ENCODE measurements around a stretch of chr6.

- RRBS: no CpG with 5 or more reads among the region's 11 CpGs
These were observed 1.9 kb downstream of the ZNF318 start for GRCh38 chr6:43367361-43368227.

DNA sequence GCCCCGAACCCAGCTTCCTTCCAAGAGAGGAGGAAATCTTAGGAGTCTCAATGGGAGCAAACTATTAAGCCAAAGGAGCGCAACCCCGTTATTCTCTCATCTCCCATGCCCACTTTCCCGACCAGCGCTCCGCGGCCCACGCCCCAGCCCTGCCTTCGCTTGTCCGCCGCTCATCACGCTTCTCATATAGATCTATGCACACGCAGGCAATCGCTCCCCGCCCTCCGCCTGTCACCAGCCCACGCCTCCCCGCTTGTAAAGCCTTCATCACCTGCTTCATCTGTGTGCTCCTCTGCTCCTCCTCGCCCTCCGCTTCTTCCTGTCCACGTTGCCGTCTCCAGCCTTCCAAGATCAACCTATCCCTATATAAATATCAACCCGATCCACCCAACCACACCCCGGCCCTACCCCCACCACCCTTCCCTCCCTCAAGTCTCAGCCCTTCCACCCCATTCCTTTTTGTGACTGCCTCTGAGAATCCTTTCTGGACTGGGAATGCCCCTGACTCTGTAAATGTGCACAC lies 429 bp upstream of the DLK2 start:
- RRBS: no CpG with 5 or more reads among the region's 24 CpGs

GRCh38 chr6:43510592-43511292 lies 596 bp upstream of the LRRC73 start:
- RRBS: no CpG with 5 or more reads among the region's 30 CpGs

- RRBS: no CpG with 5 or more reads among the region's 18 CpGs
These were observed 557 bp downstream of the POLR1C start for GRCh38 chr6:43517253-43518039.

DNA sequence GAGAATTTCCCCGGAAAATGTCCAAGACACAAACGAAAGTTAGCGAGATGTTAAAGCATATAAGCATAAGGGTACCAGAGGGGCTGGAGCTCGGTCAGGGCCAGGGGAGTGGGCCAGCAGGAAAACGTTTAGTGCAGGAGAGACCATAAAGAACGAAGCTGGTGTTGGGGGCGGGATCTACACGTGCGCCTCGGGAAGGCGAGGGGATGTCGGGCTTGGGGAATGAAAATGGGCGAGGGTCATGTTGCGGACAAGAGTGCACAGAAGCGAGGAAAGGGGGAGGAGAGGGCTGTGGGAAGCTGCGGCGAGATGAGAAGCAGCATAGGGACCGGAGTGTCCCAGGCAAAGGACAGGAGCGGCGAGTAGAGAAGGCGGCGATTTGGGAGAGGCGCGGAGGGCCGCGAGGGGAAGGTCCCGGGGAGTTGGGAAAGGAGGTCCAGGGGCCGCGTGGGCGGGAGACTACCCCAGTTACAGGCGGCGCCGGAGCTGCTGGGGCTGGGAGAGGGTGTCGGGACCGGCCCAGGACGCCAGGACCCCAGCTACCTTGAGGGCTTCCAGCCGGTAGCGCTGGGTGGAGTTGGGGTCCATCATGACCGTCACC lies 521 bp downstream of the XPO5 start:
- RRBS: under 1% methylated on average over 17 of the region's 39 CpGs

GRCh38 chr6:43678342-43678858 lies 9.2 kb downstream of the MRPS18A start:
- RRBS: no CpG with 5 or more reads among the region's 8 CpGs

- RRBS: 12% methylated on average over 4 of the region's 19 CpGs
These were observed 15.1 kb upstream of the MRPS18A start for GRCh38 chr6:43702222-43703501.

DNA sequence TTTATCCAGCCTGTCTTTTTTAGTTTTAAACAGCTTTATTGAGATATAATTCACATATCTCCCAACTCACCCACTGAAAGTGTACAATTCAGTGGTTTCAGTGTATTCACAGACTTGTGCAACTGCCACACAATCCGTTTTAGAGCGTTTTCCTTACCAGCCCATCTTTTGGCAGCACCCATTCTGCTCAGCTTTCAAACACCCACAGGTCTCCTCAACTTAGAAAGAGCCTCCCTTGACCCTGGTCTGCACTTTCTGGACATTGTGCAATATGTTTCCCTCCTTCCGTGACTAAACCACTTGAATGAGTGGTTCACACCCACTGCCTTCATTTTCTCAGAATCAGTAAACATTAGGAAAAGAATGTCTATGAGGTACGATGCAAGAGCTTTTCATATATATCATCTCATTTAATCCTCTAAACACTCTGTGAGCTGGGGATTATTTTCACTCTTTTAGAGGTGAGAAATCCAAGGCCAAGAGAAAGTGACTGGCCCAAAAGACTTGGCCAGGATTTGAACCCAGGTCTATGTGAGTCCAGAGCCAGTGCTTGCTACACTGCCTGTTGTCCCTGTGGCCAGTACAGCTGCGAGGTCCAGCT lies 21.7 kb upstream of the MRPS18A start:
- RRBS: no CpG with 5 or more reads among the region's 5 CpGs

DNA sequence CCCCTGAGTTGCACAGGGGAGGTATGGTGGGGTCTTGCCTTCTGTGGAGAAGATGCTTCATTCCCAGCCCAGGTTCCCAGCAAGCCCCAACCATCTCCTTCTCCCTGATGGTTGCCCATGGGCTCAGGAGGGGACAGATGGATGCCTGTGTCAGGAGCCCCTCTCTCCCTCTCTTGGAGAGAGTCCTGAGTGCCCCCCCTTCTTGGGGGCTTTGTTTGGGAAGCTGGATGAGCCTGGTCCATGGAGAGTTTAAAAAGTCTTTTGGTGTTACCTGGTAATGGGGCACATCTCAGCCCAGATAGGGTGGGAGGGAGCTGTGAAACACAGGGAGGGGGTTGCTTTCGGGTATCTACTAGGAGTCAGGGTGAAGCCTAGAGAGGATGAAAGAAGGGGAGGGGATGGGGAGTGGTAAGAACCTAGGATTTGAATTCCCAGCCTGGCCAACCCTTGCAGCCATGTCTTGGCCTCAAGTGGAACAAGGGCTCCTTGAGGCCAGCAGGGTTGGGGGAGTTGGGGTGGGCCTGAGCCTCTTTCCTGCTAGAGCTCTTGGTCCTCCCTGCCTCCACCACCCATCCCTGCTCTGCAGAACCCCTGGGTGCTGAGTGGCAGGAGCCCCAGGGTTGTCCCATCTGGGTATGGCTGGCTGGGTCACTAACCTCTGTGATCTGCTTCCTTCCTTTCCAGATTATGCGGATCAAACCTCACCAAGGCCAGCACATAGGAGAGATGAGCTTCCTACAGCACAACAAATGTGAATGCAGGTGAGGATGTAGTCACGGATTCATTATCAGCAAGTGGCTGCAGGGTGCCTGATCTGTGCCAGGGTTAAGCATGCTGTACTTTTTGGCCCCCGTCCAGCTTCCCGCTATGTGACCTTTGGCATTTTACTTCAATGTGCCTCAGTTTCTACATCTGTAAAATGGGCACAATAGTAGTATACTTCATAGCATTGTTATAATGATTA lies 8.0 kb downstream of the VEGFA start:
- RRBS: no CpG with 5 or more reads among the region's 5 CpGs

GRCh38 chr6:43779625-43780341 lies 9.8 kb downstream of the VEGFA start:
- RRBS: 95% methylated on average over 1 of the region's 12 CpGs

DNA sequence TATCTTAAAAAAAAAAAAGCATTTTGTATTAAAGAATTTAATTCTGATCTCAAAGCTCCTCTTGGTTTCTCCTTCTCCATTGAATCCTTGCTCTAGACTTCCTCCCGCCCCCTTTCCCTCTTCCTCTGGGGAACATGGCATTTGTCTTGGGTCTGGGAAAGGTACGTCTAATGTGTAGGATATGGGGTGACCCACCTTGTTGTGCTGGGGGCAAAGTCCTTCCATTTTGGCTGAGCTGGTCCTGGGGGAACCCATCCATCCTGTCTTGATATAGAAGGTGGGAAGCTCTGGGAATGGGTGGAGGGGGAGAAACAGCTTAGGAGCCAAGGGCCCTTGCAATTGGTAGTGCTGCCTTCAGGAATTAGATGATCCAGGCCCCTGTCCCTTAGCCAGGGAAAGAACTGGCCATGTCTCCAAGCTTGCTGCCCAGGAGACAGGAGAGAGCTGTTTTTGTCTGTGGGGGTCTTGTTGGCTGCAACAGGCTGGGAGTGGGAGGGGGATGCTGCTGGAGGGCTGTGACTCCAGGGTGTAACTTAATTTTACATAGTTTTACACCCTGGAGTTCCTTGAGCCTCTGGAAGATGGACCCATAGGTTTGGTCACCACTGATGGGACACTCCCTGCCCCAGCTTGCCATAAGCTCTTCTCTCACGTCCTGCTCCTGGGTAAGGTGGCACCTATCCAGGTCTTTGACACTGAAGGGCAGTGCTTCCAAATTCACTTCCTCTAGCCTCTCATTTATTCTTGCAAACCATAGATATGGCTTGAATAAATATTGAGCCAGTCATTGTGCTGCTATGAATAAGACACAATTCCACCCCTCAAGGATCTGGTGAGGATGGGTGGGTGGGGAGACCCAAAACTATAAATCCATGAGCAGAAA lies 16.7 kb downstream of the VEGFA start:
- RRBS: no CpG with 5 or more reads among the region's 3 CpGs

DNA sequence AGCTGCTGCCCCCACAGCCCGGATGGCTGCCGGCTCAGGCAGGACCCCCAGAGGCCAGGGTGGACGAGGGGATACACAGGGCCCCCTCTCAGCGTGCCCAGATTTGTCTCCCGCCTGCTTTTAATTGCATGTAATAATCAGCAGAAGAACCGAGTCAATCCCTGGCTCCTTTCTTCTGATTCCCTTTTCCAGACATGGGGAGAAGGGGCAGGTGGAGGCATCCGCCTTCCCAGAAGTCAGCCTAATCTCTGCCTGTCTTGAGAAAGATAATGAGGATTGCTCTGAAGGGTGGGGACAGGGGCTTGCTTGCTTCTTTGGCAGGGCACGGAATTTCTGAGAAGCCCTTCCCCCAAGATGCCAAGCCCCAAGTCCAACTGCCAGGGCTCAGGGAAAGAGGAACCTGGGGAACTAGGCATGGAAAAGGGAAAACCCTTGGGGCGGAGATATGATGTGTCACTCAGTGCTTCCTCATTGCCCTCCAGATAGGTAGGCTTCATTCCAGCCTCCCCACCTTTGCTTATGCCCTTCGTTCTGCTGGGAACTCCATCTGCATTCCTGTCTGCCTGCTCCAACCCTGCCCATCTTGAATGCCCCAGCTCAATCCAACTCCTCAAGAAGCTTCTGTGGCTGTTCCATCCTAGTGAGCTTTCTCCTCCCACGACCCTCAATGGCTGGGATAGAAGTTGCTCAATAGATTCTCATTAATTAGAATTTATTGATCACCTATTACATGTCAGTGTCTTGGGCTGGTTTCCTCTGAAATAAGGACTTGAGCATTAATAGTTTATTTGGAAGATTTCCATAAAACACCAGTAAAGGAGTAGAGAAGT lies 61.1 kb downstream of the VEGFA start:
- RRBS: no CpG with 5 or more reads among the region's 11 CpGs

DNA sequence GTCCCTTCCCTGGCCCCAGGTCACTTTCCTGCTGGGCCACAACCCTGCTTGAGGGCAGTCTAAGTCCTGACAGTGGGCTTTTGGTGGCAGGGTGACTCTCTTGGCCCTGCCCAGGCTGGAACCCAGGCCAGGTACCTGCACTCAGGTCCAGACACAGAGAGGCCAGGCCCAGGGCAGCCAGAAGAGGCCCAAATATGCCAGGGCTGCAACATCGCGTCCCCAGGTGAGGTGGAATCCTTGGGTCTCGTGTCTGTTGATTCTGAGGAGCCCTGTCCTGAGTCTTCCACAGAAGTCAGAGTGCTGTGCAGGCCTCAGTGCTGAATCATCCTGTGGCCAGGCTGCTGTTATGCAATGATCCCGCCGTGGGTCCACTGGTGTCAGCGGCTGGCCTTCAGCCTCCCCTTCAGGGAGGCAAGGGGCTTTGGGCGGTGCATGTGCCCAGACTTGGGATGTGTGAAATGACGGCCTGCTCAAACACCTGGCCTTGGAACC lies 68.6 kb downstream of the VEGFA start:
- RRBS: no CpG with 5 or more reads among the region's 8 CpGs

DNA sequence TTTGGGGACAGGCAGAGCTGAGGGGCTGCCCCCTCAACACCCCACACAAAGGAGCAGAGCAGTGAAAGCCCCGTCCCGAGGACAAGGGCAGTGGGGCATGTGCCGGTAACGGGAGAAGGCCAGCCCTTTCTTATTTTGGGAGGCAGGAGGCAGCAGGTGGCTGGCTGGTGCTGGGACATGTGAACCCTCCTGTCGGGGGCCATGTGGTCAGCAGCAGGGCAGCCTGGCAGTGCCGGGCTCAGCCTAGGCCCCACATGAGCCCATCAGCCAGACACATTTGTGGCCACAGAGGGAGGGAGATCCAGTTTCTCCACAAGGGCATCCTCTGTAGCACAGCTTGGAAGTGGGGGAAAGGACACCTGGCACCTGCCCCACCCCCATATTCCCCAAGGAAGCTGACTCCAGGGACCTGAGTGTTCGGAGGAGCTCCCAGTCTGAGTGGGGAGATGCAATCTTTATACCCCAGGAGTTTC lies 137.6 kb downstream of the MRPL14 start:
- RRBS: no CpG with 5 or more reads among the region's 7 CpGs

DNA sequence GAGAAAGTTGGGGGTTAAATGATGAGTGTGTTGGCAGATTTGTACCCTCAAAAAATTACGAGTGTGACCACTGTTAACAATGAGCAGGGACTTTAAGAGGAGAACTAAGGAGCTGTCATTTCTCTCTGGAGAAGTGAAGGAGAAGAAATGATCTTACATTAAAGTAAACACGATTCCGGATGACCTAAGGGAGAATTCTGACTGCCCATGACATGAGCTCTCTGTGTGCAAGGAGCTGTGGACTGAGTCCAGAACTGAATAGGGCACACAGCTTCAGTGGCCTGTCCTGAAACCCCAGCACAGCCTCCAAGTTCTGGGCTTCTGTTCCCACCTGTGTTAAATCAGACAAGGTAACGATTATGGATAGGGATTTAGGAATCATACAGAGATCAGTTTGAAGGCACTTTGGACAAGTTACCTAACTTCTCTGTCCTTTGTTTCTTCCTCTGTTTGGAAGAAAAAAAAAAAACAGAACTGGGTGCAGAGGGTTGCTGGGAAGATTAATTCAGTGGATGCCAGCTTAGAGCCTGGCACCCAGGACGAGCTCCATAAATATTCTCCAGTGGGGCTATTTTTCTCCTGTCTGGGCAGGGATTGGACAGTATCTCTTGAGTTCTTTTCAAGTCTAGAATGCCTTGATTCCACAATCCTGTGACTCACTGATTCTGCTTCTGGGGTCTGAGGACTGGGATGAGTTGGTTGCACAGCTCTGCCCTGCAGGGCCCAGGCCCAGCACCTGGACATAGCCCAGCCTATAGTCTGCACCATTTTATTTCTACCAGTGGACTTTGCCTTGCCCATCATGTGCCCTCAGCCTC lies 65.7 kb downstream of the MRPL14 start:
- RRBS: no CpG with 5 or more reads among the region's 5 CpGs

DNA sequence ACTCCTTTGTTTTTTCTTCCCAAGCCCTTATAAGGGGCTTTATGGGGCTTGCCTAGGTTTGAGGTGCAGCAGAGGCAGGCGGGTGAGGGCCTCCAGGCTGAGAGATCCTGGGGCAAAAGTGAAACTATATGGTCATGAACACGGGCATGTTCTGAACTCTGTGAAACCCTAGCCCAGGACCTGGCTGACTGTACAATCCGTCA lies 54.4 kb downstream of the MRPL14 start:
- RRBS: no CpG with 5 or more reads among the region's 3 CpGs

- RRBS: no CpG with 5 or more reads among the region's 5 CpGs
These were observed 11.6 kb downstream of the MRPL14 start for GRCh38 chr6:44115532-44116264.

GRCh38 chr6:44134781-44135276 lies 7.5 kb downstream of the TMEM63B start:
- RRBS: no CpG with 5 or more reads among the region's 4 CpGs

DNA sequence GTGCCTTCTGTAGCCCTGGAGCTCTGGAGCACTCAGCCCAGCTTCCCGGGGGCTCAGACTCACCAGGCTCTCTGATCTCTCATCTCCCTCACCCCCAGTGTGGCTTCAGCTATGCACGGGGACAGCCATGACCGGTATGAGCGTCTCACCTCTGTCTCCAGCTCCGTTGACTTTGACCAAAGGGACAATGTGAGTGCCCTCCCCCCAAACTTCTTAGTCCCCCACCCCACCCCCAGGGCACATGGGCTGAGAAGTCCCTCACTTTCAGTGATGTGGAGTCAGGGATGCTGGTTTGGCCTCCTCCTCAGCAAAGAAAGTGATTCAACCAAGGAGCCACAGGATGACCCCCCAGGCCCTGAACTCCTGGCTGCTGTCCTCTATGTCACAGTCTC lies 8.9 kb downstream of the TMEM63B start:
- RRBS: 84% methylated on average over 3 of the region's 5 CpGs

DNA sequence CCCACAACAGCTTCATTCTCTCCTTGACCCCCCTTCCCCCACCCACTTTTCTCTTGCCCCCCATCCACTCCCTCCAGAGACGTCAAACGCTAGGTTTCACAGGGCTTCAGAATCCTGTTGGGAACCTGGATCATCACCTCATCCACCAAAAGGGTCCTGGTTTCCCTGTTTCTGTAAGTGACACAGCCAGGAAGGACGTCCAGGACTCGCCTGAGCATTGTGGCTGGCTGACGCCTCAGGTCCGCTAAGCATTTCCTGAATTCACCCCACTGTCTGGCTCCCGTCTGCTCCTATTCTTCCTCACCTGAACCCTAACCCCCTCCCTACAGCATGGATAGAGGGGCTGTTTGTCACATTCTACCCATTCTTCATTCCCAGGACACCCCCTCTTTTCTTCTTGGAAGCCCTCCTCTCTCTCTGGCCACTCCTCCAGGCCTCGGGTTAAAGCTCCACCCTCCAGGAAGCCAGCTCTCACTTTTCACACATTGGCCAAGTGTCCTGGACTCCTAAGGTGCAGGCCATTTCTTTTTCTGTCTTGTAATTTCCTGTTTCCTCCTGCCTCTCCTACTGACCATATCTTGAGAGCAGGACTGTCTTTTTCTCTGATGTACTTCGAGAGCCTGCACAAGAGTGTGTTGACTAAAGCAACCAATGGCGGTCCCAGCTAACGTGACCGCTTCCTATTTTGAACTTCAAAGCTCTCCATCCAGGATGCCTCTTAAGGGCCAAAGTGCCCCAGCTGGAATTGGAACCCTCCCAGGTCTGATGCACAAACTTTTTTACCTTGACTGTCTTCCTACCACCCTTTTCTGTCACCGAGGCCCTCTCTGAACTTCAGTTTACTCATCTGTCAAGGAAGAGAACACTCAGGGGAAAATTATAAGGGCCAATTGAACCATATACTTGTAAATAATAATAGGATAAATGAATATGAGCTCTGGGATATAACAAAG lies 24.2 kb upstream of the MYMX start:
- RRBS: no CpG with 5 or more reads among the region's 13 CpGs

Measured in GM19239 (cell line).